ENCODE measurements around a stretch of chr13.

DNA sequence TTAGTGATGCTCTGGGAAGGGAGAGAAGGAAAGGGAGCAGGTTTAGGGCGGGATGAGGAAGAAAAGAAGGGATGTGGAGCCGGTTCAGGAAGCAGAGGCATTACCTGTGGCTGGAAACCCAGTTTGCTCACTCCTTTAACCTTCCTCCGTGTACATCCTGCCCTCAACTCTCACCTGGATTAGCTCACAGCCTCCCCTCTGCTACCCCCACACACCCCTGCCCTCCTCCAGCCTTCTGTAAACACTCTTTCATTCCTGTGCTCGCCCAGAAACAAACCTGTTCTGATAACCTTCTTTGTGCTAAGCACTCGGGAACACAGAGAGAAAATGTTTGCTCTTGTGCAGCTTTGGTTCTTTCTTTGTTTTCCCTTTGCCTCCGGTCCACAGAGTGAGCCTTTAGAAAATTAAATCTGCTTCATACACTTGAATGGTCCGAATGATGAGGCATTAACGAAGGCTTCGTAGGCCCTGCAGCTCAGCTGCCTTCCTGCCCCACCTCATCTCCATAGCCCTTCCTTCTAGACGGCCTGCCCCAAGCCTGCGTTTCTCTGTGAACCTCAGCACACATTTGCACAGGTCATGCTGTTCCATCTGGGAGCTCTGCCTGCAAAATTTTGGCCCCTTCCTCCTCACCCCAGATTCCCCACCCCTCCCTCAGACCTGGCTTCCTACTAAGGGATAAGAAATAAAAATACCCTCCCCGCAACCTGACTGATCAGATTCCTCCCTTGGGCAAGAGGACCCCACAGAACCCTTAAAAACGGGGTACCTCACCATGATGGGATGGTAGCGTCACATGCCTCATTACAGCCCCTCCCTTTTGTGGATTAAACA, 6.7 kb upstream of the ZDHHC20 start:
- RRBS, 2 experiments = no CpG with 5 or more reads among the region's 14 CpGs

- RRBS, 2 experiments = 2% methylated on average over 4 of the region's 19 CpGs; no CpG with 5 or more reads in 1 of the 2 experiments
These were observed 17.9 kb upstream of the ZDHHC20 start for GRCh38 chr13:21476898-21477518.

DNA sequence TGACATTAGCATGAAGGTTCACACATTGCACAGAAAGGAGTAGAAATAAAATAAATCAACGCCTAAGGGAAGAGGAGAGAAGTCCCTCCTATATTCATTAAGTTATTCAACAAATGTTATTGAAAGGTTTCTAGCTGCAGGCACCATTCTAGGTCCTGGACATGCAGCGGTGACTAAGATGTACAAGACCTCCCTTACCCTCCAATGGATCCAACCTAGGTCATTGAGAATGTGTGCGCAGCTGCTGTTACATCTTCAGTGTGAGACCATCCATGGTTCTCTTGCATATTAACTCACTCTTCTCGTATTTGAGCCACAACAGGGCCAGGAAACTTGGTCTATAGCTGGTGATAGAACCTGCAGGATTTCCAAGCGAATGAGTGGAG, 131.0 kb downstream of the FGF9 start:
- RRBS, 2 experiments = no CpG with 5 or more reads among the region's 5 CpGs

DNA sequence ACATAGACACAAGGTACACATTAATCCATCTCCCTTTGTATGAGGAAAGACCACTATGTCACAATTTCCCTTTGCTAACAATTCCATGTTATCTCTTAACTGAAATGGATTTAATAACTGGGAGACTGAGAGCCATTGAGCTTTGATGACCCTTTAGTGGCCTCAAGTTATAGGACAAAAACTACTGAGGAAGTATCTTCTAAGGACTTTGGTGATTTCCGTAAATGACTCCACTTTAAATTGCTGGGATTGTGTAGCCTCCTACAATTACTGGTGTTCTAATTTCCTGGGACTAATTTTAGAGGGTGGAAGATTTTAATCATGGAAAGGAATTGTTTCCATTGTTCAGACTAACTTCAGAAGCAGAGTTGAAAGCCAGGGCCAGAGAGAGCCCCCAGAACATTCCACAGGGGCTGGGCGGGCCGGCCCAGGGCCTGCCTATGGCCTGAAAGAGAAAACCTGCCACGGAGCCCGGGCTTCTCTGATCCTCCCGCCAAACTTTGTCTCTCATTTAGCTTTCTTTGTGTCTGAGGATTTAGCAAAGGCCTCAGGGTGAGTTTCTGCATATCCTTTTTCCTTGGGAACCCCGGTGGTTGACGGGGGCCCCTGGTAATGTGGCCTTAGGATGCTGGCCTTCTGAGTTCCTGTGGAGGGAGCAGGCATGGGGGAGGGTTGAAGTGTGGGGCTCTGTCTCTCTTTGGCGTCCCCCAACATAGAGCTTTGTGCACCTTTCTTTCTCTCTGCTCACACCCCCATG, 539.2 kb downstream of the FGF9 start:
- RRBS, 2 experiments = 19 to 67% methylated on average over 3 of the region's 9 CpGs

DNA sequence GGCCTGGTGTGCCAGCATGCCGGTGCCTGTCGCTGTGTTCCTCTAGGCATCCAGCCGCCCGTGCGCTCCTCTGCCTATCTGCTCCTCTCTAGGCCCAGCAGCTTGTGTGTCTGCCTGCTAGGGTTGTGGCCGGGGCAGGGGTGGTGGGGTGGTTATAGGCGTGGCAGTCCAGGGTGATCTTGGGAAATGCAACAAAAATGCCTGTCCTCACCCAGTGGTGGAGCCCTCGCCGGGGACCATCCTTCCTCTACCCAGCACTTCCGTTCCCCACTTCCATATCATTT, 435.7 kb upstream of the SGCG start:
- RRBS, 2 experiments = 92 to 99% methylated on average over 1 to 3 of the region's 10 CpGs

DNA sequence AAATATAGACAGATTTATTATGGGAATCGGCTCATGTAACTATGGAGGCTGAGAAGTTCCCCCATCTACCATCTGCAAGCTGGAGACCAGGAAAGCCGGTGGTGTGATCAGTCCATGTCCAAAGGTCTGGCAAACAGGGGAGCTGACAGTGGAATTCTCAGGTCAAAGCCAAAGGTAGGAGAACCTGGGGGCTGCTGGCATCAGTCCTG, 20.4 kb upstream of the SACS start:
- RRBS, 2 experiments = no CpG with 5 or more reads among the region's 2 CpGs

DNA sequence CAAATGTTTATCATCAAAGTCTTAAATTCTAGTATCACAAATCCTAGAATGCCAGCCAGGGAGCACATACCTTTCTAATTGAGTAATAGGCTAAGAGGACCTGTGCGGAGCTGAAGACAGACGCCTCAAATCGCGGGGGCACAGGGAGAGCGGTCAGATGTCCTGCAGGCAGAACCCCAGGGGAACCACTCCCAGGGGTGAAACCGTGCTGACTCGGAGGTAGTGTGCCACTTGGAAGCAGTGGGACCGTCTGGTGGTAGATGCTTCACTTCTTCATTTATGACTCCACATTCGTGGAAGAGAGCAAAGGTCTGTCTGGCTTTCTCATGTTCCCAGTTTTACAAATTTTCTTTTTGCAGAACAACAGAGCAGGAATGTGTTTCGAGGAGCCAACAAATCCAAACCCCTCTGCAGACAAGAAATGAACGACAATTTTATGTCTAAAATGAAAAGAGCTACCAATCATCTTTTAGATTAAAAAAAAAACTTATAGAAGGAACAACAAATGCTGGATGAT, 65.0 kb upstream of the TNFRSF19 start:
- RRBS, 2 experiments = no CpG with 5 or more reads among the region's 11 CpGs

- RRBS, 2 experiments = no CpG with 5 or more reads among the region's 10 CpGs
These were observed 139.8 kb downstream of the MIPEP start for GRCh38 chr13:23749319-23749932.

DNA sequence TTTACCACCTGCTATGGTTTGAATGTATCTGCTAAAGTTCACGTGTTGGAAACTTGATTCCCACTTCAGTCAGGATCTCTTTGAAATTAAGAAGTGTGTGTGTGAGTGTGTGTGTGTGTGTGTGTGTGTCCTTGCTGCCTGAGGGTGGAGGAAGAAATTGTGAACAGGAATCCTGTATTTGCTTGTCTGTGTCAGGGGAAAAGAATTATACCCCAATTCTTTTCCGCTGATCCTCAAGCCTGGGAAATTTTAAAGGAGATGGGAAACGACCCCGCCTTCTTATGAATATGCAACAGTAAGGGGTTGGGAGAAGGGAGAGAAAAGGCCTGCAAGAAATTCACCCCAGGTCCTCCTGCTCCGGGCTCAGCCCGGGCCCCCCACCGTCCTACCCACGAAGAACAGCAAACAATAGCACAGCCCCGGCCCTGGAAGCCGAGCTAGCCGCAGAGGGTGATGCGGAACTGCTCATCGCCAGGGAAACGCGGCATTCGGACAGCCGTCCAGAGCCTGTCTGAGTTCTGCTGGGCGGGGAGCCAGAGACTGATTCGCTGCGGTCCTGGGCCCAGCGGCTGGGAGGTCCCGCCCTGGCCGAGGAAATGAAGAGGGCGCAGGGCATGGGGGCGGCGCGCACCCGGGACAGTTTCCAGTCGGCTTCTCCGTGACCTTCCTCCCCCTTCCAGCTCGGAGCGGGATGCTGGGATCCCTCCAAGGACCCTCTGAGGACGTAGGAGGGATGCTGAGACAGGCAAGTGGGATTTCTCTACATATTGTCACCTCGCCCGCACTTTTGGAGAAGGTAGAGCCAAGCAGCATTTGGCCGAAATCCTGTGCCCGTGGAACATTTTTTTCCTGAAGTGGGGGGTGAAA, 90.2 kb upstream of the MIPEP start:
- RRBS, 2 experiments = 0 to 2% methylated on average over 3 to 4 of the region's 37 CpGs

DNA sequence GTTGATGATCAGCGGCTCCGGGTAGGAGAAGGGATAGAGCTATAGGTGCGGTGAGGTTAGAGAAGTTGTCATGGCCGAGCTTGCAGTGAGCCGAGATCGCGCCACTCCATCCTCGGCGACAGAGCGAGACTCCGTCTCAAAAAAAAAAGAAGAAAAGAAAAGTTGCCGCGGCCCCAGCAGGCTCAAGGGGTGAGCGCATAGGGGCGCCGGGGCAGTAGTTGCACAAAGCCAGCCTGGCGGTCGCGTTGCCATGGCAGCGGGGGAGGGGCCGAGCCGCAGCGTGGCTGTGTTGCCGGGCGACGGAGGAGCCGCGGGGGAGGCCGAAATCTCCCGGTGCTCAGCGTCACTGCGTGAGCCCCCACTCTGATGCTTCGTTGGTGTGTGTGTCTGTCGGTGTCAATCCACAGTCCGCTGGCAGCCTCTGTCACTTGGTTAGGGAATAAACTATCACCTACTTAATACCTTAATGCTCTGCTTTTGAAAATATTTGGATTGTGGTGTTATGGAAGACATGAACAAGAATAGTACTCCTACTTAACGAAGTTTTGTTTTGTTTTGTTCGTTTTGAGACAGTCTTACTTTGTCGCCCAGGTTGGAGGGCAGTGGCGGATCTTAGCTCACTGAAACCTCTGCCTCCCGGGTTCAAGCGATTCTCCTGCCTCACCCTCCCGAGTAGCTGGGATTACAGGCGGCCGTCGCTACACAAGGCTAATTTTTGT, 91.0 kb upstream of the MIPEP start:
- RRBS, 2 experiments = under 1% methylated on average over 13 of the region's 45 CpGs

DNA sequence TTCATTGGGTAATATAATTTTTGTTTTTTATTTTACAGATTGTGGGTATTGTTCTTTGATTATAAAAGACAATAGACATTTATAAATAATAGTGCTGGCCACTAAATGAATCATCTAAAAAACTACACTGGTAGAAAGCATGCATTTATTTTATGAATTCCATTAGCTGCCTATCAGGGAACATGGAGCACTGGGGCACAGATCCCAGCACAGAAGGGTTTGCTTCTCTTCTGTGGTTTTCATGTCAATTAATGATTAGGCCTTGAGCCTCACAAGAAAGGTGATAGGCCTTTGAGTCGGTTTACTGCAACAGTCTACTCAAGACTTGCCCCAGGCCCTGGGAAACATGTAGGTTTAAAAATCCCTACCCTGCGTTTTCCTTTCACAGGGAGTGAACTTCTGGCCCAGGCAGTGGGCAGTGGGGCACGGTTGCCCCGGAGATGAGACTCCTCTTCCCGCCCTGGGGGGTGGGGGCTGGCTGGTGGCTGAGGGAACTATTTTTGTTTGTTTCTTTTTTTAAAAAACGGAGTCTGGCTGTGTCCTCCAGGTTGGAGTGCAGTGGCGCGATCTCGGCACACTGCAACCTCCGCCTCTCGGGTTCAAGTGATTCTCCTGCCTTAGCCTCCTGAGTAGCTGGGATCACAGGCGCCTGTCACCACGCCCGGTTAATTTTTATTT, 637 bp upstream of the SPATA13 start:
- RRBS, 2 experiments = no CpG with 5 or more reads among the region's 14 CpGs

GRCh38 chr13:24179248-24179770, 18.8 kb downstream of the SPATA13 start:
- RRBS, 2 experiments = no CpG with 5 or more reads among the region's 2 CpGs

GRCh38 chr13:24230080-24230426, 69.5 kb downstream of the SPATA13 start:
- RRBS, 2 experiments = no CpG with 5 or more reads among the region's 2 CpGs

DNA sequence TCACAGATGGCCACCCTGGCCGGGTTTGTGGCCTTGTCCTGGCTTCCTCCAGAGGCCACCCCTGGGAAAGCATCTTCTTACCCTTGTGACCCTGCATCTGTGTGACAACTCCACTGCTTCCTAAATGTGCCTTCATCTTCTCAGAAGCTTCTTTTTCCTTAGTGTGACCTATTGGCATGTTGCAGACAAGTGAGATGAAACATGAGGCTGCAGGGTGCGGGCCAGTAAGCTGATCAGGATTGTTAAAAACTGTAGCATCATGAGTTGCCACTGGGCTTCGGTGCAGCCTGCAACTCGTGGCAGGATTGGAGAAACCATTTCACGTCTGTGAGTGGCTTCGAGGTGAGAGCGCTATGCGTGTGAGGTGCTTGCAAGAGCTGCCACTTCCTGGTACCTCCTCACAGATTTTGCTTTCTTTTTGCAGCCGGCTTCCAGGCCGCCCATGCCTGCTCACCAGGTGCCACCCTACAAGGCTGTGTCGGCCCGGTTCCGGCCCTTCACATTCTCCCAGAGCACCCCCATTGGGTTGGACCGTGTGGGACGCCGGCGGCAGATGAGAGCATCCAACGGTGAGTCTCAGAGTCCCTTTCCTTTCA, 58.0 kb upstream of the C1QTNF9 start:
- RRBS, 2 experiments = 94 to 97% methylated on average over 7 of the region's 18 CpGs

- RRBS, 2 experiments = no CpG with 5 or more reads among the region's 15 CpGs
These were observed 48.5 kb upstream of the C1QTNF9 start for GRCh38 chr13:24260553-24261593.

- RRBS, 2 experiments = no CpG with 5 or more reads among the region's 3 CpGs
These were observed 33.2 kb upstream of the C1QTNF9 start for GRCh38 chr13:24276005-24276657.

GRCh38 chr13:24302636-24303489, 6.5 kb upstream of the C1QTNF9 start:
- RRBS, 2 experiments = no CpG with 5 or more reads among the region's 16 CpGs

- RRBS, 2 experiments = no CpG with 5 or more reads among the region's 8 CpGs
These were observed 11.2 kb downstream of the NUP58 start for GRCh38 chr13:25312461-25313095.

DNA sequence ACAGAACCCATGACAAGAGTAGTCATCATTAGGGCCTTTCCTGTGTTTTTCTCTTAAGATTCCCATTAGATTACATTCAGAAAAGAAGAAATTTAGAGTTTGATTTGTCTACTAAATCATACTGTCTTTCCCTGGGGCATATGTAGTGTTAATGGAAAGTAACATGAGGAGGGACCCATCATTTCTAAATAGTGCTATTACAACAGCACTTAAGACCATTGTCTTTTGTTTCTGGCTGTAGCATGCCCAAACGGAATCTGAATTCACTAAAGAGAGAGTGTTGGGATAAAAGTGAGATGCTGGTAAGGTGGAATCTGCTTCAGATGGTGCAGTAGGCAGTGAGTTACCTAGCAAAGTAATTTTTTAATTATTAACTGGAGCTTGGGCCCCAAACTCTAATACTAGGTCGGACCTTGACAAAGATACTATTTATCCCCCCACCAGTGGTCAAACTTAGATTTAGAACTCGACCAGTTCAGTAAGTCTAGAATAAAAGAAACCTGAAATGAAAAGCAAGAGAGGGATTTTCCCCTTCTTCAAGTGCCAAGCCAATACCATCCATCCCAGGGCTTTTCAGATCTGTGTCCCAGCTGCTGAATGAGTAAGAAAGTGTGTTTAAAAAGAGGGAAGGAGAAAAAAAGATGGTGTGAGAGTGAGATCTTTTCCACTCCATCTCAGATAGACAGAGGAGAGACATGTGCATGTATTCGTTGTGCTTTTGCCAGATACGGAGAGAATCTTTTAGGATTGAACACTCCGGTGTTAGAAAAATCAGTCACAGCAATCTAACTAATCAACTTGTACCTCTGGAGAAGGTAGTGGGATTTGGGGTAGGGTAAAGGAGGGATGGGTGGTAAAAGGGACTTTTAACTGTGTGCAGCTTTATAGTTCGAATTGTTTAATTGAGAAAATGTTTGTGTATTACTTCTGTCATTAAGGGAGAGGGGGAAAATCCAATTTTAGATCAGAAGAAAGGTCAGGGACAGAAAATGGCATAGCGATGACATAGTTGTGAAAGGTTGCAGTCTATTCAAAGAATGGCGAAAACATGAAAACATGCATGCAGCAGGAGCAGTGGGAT, 125.4 kb downstream of the CDK8 start:
- RRBS, 2 experiments = no CpG with 5 or more reads among the region's 9 CpGs

DNA sequence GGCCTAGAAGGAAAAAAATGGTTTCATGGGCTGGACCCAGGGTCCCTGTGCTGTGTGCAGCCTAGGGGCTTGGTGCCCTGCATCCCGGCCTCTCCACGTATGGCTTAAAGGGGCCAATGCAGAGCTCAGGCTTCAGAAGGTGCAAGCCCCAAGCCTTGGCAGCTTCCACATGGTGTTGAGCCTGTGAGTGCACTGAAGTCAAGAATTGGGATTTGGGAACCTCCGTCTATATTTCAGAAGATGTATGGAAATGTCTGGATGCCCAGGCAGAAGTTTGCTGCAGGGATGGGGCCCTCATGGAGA, 22.2 kb downstream of the GPR12 start:
- RRBS, 2 experiments = no CpG with 5 or more reads among the region's 3 CpGs